Hair follicle dermal papilla cell (primary cell): ENCODE results near the genes DCHS2 and TDO2.

- CAGE, long polyA plus RNA = no peak
These were observed 107.0 kb upstream of the TLR2 start for GRCh38 chr4:153576934-153577541.

GRCh38 chr4:153650924-153651383 lies 33.1 kb upstream of the TLR2 start:
- CAGE, long polyA plus RNA = no peak

DNA sequence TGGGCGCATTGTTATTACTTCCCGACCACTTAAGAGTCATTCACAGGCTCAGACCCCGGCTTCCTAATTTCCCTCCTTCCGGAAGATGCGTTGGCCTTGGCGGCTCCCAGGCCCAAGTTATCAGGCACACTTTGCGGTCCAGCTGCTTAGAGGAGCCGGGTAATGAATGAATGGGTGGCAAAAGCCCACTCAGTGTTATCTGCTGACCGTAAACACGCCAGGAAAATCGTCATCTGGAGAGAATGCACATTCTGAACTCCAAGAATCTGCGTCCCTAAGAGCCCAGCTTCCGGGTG lies 1.5 kb upstream of the SFRP2 start:
- CAGE, long polyA plus RNA = no peak

- CAGE, long polyA plus RNA = no peak
These were observed 2.2 kb upstream of the SFRP2 start for GRCh38 chr4:153790689-153791837.

DNA sequence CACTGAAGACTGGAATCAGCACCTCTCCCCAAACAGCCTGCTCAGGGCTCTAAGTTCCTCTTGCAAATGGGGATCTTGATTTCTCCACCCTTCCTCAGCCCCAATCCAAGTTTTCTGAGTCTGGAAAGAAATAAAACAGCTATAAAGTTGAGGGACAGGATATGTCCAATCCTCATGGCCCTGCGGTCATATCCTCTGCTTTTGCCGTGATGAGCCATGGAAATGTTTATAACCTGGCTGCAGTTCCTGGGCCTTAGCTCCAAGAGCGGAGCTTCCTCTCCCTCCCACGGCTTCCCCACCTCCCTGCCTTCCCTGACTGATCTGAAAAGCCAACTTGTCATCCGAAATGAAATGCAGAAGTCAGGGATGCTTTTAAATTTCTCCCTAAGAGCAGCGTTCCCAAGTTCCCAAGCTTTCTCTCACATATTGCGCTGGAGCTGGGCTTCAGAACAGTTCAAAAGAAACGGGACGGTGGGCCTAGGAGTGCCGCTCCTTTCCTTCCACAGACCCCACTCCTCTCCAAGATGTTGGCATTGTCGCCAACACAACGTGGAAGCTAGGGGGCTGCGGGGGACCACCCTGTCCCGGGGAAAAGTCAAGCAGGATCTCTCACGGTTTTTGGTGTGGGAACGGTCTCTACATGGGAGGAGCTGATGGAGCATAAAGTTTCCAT lies 221.6 kb upstream of the SFRP2 start:
- CAGE, long polyA plus RNA = no peak

DNA sequence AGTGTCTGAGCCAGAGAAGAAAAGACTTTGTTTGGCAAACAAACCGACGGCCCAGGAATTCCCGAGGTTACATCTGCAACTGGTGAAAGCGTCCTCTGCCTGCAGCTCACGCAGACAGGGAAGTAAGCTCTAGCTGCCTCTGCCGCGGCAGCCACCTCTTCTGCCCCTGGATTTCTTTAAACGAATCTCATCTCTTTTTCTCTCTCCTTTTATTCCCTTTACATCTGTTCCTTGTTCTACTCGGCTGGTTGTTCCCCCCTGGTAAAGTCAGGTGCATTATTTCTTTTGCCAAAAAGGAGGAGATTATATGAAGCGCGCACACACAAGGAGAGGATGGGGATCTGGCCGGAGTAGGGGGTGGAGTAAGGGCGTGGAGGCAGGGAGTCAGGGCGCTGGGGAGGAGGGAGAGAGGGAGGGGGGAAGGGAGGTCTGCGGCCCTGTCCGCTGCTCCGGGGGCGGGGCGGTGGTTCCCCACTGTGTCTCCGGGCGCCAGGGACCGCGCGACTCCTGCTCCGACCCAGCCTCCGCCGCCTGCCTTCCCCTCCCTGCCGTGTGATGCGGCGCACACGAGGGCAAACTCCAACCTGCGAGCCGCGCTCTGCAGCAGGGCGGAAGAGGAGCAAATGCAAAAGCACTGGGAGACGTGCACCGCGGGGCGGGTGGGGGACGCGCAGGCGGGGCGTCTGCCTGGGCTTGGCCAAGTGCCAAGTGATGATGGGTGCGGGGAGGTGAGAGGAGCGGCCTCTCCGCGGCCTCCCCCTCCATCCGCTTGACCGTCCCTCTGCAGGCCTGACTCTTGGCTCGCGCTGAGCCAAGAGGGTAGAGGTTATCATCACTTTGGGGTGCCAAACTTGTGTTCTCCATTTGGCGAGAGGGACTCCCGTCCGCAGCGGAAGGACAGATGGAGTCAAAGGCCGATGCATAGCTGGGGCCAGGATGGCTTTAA lies at the start of gene DCHS2:
TSS of gene DCHS2 (minus strand) at position 364 of the 946 bp plus-strand sequence.
- CAGE, long polyA plus RNA = no peak

DNA sequence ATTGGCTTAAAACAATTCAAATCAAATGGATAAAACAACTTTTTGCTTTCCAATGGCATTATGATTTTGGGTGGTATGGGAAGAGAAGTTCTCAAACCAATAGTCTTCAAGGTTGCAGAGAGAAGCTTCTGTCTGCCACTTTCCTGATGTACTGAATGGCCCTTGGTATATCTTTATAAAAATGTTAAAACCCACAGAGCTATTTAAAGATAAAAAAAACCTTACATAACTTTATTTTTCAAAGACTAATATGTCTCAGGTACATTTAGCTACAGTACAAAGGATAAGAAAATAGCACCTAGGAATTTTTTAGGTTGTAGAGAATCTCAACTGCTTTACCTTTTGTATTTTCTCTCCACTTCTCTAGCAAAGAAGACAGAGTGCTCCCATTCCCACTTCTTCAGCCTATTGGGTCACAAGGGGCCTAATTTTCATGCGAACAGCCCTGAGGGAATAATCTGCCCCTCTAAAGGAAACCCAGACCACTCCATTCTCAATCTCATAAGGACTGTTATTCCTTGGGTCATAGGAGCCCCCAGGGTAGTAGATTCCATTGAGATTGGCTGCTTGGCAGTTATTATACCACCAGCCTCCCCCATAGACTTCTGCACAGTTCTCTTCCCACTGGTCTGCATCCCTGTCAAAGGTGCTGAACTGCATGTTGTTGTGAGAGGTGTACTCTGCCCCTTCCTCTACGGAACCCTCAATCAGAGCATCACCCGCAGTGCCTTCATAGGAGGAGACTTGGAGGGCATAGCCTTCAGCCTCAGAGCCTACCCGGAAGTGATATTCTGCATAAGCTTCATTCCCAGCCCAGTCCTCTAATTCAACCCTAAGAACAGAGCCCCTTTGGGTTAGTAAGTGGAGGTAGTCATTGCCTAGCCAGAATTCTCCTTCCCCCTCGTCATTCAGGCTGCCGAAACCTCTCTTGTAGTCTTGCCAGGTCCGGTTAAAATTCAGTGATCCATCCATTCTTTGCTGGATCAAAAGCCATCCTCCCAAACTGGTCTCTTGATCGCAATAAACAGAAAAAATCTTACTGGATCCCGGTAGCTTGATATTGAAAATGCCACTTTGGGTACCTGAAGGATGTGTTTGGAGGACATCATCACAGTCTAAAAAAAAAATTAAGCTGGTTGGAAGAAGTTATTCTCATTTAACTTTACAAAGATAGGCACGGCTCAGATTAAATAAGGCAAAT lies 6.4 kb downstream of the FGA start:
- CAGE, long polyA plus RNA = no peak

DNA sequence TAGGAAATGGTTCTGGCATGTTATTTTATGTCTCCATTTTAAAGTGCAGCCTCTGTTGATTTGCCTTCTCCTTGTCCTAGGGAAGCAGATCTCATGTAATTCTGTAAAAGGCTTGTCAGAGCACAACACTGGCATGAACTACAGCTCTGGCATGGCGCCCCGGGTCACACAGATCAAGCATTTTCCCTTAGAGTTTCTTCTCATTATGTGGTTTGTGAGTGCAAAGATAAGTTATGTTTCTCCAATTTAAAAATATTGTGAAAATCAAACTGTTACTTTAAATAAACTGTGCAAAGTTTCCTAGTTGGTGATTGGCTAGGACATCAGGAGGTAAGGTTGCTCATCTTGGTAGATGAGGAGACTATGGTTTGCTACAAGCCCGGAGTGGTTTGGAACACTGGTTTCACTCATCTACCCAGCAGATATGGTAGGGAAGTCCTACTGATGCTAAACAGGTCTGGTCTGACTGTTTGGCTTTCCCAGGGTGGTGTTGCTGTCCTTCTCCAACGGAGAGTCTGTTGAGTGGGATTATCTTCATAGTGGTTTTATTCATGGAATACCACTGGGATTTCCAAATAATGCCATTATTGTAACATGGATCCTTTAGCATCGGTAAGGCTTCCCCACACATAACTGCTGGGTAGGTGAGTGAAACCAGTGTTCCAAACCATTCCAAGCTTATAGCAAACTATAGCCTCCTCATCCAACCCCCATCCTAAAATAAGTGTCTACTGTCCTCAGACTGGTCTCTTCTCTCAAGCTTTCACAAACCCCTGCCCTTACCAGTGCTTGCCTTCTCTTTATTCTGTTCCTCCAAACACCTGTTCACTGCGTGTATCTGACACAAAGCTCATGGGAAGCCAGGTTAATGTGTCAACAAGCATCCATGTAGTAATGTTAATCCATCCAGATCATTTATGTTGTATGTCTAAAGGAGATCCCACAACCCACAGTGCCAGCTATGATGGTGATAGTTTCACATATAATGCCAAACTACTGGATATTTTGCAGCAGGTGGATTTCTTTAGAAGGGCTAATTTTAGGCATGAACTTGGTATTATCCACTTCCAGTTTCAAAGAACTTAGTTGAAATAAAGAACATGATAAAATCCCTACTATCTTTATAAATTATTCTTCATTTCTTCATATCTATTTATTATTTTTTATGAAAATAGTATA lies 6.6 kb downstream of the FGG start:
- CAGE, long polyA plus RNA = no peak

- CAGE, long polyA plus RNA = no peak
These were observed 140.1 kb upstream of the GUCY1A1 start for GRCh38 chr4:155526516-155526911.

GRCh38 chr4:155570053-155570415 lies 96.6 kb upstream of the GUCY1A1 start:
- CAGE, long polyA plus RNA = no peak

DNA sequence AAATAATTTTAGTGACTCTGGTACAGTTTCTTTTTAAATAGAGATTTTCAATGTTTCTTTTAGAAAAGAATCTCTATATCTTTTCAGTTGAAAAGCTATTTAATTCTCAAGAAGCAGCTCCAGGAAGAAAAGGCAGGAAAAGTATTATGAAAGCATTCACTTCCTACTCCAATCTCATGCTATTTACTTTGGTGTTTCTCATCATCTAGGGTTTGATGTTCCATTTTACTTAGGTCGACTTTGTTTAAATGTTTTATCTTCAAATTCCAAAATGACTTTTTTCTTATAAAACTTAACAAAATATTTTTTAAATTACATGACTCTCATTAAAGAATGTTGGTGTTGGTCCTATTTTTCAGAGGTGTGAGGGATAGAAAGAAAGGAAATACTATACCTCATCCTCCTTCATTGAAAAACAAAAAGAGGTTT lies 25.4 kb downstream of the GUCY1B1 start:
- CAGE, long polyA plus RNA = no peak

DNA sequence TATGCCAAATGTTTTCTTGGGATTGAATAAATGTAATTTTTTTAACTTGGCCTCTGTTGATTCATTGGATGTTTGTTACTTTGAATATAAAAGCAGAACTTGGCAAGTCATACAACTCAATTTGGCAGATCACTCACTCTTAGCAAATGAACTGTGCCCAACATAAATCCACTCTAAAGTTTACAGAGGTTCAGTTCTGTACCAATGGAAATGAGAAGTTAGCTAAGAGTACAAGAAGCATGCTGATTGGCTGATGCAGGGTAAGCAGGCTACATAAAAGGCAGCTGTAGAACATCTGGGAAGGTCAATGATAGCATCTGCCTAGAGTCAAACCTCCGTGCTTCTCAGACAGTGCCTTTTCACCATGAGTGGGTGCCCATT lies at the start of gene TDO2:
TSS of gene TDO2 (plus strand) at position 302 of the 381 bp plus-strand sequence.
- CAGE, long polyA plus RNA = no peak

GRCh38 chr4:155909723-155910100 lies 6.2 kb downstream of the TDO2 start:
- CAGE, long polyA plus RNA = no peak

GRCh38 chr4:156999019-156999701 lies 27.6 kb upstream of the PDGFC start:
- CAGE, long polyA plus RNA = no peak

DNA sequence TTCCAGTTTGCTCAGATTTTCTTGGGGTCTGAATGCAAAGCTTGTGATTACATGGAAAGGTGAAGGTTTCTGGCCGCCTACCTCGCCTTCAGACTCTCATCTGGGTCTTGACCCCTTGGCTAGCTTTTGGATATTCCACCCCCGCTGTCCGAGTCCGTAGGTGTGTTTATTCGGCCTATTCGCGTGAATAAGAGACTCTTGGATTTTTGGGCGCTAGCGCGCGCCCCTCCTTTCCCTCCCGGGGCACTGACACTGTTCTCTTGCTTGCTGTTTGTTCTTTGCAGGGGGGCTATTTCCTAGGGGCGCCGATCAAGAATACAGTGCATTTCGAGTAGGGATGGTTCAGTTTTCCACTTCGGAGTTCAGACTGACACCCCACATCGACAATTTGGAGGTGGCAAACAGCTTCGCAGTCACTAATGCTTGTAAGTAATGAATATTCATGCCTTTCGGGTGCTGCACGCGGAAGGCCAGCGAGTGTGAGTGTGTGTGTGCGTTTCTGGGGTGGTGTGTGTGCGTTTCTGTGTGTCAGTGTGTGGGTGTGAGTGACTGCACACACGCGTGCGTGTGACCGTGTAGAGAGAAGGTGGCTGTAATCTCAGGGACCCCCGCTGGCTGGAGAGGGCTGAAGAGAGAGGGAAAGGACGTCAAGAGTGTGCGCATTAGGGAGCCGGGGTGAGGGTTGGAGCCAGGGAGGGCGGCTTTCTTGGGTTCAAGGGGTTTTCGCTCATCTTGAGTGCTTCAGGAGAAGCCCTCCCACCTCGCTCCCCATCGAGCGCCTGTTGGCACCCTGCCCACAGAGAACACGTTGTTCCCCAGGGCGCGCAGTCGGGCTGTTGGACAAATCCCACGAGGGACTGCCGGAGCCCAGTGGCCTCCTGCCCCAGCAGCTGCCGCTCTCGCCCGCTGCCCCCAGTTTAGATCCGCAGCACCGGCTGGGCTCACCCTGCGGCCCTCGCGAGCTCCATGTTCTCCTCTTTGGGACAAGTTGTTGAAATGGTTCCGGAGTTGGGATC lies 1.2 kb downstream of the GRIA2 start:
- CAGE, long polyA plus RNA = no peak

- CAGE, long polyA plus RNA = no peak
These were observed 2.8 kb downstream of the GASK1B start for GRCh38 chr4:158170063-158170389.

GRCh38 chr4:158716818-158717527 lies 6.2 kb downstream of the PPID start:
- CAGE, long polyA plus RNA = no peak

- CAGE, long polyA plus RNA = no peak
These were observed 37.0 kb downstream of the FNIP2 start for GRCh38 chr4:158805509-158806468.

DNA sequence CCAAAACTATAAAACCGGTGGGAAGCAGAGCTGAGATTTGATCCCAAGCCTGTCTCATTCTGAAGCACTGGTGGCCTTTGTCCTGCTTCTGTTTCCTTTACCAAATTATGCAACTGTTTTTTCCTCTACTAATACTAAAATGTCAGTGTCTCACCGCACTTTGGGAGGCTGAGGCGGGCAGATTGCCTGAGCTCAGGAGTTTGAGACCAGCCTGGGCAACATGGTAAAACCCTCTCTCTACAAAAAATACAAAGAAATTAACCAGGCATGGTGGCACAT lies 52.8 kb downstream of the FNIP2 start:
- CAGE, long polyA plus RNA = no peak

GRCh38 chr4:159162786-159163243 lies 59.9 kb downstream of the RAPGEF2 start:
- CAGE, long polyA plus RNA = no peak